LHCN-M2 (cell line): ENCODE results near the genes TC2N and TRIP11.

DNA sequence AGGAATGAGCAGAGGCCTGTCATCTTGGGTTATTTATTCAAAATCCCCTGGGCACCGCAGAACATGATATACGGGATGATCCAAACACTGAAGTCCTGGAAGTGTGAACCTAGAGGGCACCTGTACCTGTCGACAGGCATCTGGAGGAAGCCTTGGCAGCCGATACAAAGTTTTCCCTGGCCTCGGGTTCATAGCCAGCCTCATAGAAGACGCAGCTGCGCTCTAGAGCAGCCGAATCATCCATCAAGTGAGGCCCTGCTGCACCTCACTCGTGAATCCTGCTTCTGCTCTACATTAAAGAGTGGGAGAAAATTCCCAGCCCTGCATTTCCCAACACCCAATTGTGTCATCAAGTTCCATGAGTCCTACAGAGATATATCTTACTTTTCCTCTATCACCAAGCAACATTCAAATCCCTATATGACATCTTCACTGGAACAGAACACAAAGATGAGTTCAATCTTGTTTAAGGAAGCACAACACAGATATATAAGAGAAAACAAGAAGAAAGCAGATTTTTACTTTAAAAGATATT is 139.4 kb downstream of the TTC7B start:
- RAMPAGE, long total RNA: no peak

GRCh38 chr14:90788000-90788494 is 28.2 kb downstream of the TTC7B start:
- RAMPAGE, long total RNA: no peak

GRCh38 chr14:90802348-90802707 is 13.9 kb downstream of the TTC7B start:
- RAMPAGE, long total RNA: no peak

DNA sequence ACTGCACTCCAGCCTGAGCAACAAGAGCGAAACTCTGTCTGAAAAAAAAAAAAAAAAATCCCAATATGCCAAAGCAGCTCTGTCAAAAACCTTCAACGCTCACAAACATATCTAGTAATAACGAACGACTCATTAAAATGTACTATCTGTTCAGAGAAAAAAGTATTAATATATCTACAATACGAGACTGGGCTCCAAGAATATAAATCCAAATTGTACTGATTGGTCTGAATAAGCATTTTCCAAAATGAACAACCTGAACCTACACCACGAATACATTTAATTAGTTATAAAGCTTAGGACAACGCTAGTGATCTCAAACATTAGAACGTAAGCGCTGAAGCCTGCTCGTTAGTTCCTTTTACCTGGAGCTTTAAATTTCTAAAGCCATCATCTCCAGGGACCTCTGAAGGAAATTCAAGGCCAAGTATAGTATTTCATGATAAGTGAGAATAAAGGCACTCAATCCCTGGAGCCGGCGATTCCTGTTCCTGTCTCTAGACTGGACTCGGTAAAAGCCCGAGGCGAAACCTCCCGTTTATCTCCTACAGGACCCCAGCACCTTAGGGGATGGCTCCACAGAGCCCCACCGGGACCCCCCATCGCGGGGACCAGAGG is 1.0 kb downstream of the RPS6KA5 start:
- RAMPAGE, long total RNA: no peak

DNA sequence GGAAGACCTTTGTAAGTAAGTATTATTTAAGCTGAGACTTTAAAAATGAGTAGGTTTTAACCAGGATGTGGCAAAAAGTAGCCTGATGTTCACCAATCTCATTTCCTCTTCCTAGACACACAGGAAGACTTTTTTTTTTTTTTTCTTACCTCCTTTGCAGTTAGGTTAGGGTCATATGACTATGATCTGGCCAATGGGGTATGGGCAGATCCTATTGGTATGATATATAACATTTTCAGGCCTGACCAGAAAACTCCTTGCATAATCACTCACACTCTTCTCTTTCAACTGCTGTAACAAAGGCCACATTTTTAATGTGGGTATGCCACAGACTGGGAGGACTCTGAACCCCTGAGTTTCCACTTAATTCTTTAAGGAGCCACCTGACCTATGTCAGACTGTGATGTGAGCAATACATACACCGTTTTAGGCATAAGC is 2.7 kb upstream of the RPS6KA5 start:
- RAMPAGE, long total RNA: no peak

DNA sequence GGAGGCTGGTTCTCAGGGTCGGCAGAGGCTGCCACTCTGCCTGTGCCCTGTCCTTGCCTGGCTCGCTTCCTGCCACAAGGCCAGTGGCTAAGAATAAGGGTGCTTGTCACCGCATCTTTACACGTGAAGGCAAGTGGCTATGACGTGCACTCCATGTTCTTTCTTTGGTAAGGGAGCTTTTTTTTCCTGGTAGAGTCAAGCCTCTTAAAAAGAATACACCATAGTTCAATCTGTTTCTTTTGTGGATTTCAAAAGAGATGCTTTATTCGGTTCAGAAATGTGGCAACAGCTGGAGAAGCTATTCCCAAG is 18.6 kb upstream of the DGLUCY start:
- RAMPAGE, long total RNA: no peak

- RAMPAGE, long total RNA: no peak
Measured at GRCh38 chr14:91113404-91113925, 408 bp upstream of the DGLUCY start.

- RAMPAGE, long total RNA: no peak
Measured at GRCh38 chr14:91127318-91128163, 13.7 kb downstream of the DGLUCY start.

DNA sequence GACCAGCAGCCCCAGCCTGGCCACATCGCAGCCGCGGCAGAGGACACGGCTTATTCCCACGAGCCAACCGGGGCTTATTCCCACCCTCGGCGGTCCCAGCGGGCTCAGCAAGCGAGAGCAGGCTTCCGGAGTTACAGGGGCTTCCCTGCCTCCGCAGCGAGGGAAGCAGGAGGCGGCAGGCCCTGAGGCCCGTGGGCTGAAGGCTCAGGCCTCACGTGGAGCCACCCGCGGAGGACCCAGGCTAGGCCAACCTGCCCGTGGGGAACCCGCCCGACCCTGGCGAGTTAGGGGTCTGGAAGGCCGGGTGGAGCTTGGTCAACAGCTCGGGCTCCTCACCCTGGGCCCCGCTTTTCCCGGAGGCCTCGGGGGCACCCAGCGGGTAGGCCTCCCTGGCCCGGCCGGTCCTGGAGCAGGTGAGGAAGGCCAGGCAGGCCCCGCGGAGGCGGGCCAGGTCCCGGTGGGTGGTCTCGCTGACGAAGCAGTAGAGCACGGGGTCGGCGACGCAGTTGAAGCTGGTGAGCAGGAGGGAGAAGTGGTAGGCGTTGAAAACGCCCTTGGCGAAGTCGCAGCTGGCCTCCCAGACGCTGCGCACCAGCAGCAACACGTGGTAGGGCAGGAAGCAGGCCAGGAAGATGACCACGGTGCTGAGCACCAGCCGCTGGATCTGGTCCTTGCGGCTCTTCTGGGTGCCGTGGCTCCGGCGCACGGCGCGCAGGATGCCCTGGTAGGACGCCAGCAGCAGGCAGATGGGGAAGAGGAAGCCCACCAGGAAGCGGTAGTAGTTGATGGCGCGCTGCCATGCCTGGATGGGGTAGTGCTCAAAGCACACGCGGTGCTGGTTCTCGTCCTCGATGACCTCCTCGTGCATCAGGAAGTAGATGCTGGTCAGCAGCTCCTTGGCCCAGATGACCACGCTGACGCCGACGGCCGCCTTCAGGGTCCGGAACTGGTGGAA is 10.5 kb downstream of the GPR68 start:
- RAMPAGE, long total RNA: no peak

- RAMPAGE, long total RNA: no peak
Measured at GRCh38 chr14:91339716-91340306, 77.8 kb downstream of the CCDC88C start.

DNA sequence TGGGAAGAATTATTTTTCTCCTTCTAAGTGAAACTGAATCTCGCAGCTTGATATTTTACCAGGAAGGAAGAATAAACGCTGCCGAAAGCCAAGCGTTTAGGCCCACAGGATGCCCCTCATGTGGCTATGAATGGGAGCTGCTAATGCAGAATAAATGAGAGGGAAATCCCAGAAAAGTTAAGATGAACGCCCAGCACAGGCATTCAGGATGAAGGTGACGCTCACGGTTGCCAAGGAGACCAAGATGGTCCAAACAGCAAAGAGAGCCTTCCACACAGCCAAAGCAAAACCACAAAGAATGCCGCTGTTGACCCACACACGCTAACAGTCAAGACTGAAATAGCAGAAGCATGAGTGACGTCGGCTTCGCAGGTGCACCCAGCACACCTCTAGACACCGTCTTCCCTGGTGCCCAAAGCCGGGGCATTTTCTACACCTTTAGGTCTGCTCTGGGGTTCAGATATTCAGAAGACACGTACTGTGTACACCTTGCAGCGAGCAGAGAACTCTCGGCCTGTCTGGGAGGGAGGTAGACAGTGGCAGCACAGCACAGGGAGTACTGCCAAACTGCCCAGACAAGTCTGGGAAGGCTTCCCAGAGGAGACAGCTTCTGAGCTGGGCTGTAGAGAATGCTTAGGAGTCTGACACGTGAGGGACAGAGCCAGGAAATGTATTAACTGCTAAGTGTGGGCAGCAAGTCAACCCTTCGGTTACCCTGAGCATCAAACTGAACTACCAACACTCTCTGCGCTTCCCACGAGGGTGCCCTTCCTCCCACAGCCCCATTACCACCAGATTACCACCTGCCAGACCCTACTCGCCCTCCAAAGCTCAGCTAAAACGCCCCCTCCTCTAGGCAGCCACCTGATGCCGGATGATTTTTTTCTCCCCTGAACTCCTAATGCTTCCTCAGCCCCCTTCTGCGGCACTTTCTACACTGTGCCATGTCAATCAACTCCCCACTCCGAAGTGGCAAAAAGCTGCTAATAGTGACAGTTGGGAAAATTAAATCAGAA is 50.2 kb downstream of the CCDC88C start:
- RAMPAGE, long total RNA: no peak

DNA sequence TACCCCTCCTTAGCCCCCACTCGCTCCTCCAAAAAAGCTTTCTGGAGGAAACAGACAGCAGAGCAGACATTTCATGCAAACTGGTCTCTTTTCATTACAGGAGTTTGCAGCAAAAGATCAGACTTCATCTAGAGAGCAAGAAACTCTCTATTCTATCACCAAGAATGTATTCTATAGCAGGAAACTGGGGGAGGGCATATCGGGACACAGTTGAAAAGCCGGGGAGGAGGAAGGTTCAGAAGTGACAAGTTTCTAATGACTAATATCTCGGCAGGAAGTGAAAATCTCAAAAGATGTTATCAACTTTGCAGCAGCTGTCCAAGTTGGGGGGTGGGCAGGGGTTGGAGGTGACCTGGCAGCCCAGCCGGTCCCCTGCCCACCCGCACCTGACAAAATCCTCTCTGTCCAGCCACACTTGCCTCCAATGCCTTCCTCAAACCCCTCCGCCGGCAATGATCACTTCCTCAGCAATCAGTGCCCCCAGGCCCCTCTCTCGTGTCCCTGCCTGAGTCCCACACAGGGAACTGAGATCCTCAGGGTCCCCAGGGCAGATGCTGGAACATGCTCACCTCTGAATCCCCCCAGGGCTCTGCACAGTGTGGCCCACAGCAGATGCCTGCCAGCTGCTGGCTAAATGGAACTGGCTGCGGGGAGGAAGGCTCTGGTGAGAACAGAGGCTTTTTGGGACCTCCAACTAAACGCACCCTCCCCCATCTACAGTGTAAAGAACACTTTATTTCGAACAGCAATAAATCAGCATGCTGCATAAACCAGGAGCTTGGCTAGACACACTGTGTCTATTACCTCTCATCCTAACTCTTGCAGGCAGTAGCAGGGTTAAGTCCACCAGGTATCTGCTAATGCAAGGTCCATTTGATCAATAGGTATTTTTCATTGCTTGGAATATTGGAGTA is 43.9 kb downstream of the CCDC88C start:
- RAMPAGE, long total RNA: no peak

GRCh38 chr14:91578631-91579143 is 68.6 kb upstream of the PPP4R3A start:
- RAMPAGE, long total RNA: no peak

DNA sequence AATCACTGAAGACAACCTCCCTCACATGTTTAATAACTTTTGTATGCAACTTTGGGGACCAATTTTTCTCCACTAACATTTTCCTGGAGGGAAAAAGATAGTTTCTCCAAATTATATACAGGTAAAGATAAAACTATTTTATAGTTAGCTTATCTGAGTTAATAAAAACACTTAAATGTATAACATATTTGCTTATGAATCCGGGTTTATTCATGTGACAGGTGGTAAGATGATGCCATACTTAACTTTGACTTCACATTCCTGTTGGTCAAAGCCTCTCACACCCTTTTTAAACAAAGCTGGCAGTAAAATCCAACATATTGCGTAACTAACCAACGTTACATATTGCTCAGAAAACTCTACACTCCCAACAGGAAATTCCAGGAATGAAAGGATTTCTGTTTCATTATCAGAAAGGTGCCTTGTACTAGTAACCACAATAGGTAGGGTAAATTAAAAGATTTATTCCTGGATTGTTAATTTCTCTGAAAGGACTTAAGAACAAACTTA is 23.6 kb upstream of the CATSPERB start:
- RAMPAGE, long total RNA: no peak

DNA sequence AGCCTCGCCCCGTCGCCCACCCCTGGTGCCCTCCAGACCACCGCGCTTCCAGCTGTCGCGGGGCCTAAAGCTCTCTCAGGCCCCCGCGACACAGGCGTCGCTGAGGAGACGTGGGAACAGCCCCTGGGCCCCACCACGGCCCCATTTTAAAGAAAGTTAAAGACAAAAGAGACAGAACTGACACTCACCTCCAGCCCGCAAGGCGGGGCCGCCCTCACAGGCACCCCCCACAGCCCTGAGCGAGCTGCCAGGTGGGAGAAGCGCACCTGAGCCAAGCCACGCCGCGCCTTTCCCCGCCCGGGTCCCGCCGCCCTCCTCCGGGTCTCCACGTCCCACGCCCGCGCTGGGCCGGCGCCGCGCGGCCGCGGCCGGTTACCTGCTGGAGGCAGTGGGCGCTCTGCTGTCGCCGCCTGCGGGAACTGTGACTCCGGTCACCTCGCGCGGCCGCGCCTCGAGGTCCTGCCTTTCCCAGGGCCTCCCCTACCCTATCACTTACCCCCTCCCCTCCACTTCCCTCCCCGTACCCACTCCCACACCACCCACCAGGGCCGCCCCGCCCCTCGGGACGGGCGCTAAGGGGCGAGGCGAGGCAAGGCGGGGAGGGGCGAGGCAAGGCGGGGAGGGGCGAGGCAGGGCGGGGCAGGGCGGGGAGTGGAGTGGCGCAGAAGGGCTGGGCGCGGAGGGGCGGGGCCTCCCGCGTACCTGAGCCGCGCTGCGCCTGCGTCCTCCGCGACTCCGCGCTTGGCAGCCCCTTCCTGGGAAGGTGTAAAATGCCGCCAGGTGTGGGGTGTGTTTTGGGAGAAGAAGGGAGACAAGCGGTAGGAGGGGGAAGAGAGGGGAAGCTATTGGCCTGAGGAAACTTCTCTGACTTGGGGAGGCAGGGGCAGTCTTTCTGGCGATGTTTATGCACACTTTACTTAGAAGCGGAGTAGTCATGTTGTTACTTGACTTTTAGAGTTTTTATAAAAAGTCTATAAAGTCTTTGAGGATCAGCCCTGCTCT is 31.0 kb downstream of the TC2N start:
- RAMPAGE, long total RNA: no peak

GRCh38 chr14:91867332-91867969 is at the start of gene TC2N:
TC2N (minus strand) TSS chr14:91867536.
- RAMPAGE, long total RNA: no peak

DNA sequence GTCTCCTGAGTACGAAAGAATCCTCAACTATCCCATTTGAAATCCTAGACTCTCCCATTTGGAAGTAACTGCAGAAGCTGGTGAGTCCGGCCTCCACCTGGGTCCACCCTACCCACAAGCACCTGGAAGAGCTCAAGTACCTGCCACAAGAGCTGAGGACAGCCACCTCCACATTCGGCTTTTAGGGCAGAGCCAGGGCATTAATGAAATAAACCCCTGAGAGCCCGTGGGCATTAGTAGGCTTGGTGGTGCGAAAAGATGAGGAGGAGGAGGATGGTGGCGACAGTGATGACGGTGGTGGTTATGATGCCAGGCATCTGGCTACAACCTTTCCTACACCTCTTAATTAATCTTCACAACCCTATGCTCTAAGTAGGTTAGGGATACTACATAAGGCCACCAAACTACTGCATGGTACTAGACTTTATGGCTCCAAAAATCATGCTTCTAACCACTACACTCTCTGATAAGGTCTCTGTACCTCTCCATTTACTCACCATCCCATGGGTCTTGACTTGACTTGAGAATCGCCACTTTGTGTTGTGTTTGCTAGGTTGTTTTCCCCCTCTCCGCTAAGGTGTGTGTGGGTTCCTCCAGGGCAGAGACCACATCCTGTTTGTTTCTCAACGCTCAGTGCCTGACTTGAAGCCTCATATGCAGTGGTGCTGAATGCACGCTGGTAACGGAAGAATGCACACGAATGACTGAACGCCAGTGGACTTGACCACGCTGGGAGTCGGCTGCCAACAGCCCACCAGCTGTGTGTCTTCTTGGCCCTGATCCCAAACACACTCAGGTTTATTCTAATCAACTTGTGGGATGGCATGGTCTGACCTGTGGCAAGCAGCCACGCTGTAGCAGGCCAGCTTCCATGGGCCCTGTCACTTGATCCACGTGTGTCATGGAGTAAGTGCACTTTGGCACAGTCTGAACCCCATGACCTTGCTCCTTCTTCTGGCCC is 5.9 kb upstream of the TC2N start:
- RAMPAGE, long total RNA: no peak

GRCh38 chr14:91989697-91990022 is 42.2 kb upstream of the FBLN5 start:
- RAMPAGE, long total RNA: no peak

GRCh38 chr14:92038975-92039953 is 595 bp downstream of the TRIP11 start:
- RAMPAGE, long total RNA: no peak

DNA sequence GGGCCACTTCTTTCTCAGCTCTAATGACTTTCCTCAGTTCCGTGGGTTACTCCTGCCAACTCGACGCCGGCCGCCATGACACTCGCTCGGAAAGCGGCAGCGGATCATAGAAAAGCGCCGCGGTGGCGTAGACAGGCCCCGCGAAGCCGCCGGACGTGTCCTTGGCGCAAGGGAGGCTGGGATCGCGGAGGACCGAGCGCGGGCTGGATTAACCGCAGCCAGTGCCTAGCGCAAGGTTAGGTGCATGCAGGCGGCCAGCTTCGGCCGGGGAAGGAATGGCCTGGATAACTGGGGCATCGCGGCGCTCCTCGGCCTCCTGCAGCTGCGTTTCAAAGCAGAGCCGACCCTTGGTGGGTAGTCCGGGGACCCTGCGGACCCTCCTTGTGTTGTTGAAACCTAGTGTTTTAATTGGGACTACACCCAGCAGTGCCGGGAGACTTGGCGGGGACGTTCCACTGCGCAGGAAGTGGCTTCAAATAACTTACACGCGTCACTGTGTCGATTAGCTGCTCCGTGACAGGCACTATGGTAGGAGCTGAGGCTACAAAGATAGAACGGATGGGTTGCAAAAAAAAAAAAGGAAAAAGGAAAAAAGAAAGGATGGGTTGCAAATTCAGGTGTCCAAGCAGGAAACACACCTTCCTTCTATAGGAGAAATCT is at the start of gene TRIP11:
Gene TRIP11 (minus strand): TSS at position 106 of the 660 bp plus-strand sequence.
- RAMPAGE, long total RNA: start-site peak on the minus strand centred at position 98 of the sequence, 24 bp wide, 74 reads